Lower leg skin (tissue), 2 donors: ENCODE data around the genes DZIP3 and RETNLB.

DNA sequence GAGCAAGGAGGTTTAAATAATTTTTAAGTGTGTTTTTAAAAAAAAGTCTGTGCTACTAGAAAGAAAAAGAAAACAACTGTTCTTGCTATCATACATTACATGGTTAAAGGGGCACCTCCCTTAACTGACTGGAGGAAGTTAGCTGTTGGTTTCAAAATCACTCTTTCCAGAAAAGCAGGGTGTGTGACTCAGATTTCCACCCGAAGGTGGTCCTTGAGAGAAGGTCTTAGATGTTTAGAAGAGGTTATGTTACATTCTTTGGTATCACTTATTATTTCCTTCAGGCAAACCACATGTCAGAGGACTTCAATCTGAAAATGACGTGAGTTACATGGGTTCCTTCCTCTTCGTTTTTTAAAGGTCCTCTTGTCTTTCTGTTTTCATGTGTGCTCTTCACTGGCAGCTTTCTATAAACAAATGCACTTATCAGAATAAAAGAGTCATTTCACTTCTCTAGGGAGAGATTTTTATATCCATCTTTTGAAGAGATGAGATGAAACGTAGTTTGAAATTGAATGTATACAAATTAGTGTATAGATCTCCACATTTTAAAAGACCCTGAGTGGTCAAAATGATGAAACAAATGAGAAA is 308.0 kb upstream of the CBLB start:
- PRO-cap: no peak
- RAMPAGE, long total RNA, 2 experiments: no peak in any of the 2 experiments

DNA sequence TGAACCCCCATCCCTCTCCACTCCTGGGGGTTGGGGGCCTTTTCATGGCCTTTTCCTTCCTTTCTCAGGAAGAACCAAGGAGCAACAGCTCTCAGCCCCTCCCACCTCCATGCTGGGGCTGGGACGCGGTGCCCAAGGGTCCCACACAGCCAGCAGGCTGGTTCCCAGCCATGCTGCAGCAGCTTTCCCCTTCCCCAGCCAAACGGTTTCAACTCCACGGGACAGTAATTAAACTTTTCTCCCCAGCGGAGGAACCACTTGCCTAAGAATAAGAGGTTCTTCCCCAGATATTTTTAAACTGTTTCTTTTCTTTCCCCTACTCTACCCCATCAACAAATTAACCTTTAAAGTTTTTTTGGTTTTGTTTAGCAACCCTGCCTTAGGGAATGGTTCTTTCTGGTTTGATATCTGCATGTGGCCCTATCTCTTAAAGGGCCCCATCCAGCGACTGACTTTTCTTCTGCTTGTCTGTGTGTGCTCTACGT is 387.7 kb upstream of the CBLB start:
- PRO-cap: no peak
- RAMPAGE, long total RNA, 2 experiments: no peak in any of the 2 experiments

DNA sequence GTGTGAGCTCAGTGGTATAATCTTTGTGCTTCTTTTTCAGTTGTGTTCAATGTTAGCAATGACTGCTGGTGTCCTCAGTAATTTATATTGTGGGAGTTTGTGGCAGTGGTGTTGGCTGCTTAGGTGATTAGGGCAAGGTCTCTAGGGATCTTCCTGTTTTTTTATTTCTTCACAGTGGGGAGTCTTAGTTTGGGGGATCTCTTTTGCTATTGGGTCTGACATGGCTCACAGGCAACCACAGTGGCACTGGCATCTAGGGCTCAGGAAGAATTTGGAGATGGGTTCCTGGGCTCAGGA is 610.8 kb upstream of the CBLB start:
- PRO-cap: no peak
- RAMPAGE, long total RNA, 2 experiments: no peak in any of the 2 experiments

- PRO-cap: no peak
- RAMPAGE, long total RNA, 2 experiments: no peak in any of the 2 experiments
Observed at GRCh38 chr3:107117979-107118683, 259.1 kb upstream of the CCDC54 start.

GRCh38 chr3:107209353-107210101 is 167.7 kb upstream of the CCDC54 start:
- PRO-cap: no peak
- RAMPAGE, long total RNA, 2 experiments: no peak in any of the 2 experiments

DNA sequence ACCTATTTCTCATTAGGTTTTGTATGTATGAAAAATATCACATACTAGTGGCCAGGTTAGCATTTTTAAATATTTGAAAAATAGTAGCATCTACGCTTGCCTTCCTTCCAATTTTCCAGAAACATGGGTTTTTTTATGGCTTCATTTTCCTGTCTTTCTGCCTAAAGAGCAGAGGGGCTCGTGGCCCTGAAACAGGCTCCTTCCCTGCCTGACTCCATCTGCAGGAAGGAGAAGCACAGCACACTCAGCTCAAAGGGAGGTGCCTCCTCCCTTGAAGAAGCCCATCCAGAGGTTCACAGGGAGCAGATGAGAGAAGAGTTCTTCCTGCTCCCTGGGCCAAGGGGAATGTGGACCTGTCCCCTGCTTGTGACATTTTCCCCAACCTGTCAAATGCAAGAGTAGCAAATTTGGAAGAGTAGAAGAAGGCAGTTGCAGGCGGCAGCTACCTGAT is 55.7 kb downstream of the BBX start:
- PRO-cap: no peak
- RAMPAGE, long total RNA, 2 experiments: no peak in any of the 2 experiments

DNA sequence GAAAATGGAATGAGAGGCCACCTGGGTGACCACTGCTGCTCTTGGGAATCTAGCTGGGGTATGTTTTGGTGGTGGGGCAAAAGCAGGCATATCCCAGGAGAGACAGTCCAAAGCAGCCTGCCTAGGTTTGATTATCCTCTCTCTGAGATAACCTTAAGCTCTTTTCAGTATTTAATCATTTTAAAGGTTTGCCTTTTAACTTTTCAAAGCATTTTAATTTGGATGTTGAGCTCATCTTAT is 2.0 kb upstream of the CD47 start:
- PRO-cap: no peak
- RAMPAGE, long total RNA, 2 experiments: no peak in any of the 2 experiments

DNA sequence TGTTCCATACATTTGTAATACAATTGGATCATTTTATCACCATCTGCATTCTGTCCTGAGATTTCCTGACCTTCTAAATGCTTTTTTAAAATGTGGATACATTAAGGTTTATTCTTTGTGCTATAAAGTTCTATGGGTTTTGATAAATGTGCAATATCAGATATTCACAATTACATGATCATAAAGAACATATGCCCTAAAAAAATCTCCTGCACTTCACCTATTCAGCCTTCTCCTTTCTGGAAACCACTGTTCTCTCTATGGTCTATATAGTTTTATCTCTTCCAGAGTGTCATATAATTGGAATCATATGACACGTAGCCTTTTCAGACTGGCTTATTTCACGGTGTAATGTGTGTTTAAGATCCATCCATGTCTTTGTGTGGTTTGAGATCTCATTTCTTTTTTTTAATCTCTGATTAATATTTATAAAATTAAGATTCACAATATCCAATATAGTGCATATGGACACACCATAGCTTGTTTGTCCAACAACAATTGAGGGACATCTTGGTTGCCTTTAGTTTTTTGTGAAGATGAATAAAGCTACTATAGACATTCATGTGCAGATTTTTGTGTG is 31.7 kb upstream of the IFT57 start:
- PRO-cap: no peak
- RAMPAGE, long total RNA, 2 experiments: no peak in any of the 2 experiments

- PRO-cap: no peak
- RAMPAGE, long total RNA, 2 experiments: no peak in any of the 2 experiments
Observed at GRCh38 chr3:108407805-108408469, 102.5 kb downstream of the MYH15 start.

GRCh38 chr3:108589254-108590364 is at the start of gene DZIP3:
TSS of gene DZIP3 (plus strand) at chr3:108589722.
- PRO-cap: bidirectional peak, plus-strand start at chr3:108589490, minus-strand start at chr3:108589450; bidirectional peak, plus-strand start at chr3:108589722, minus-strand start at chr3:108589627
- RAMPAGE, long total RNA, 2 experiments: start-site peak on the plus strand in 2 of 2 experiments, at chr3:108589664-108589710 at its widest, 9 to 15 reads per replicate; start-site peak on the minus strand in 1 of 2 experiments, at chr3:108589612-108589635 at its widest, 7 reads per replicate

DNA sequence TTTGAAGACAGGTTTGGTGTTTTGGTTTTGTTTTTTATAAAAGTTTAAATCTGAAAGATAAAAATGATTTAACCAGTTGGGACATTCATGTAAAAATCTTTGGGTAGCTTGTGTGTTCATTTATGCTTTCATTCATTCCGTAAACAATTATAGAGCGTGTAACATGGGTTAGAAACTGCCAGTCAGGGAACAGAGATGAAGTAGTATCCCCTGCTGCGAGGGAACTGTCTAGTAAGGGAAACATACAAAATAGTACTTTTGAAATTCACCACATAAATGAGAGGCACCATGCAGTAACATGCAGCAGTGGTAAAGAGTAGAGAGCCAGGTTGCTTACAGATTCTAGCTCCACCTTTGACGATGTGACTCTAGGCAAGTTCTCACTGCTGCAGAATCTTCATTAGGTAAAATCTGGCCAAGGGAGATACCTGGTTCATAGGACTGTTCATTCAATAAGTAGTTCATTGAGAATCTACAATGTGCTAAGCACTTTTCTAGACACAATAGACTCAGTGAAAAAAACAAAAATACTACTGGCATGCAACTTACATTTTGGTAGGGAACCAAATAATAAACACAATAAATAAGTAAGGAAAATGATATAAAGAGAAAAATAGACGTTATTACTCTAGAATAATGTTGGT is 1.0 kb downstream of the DZIP3 start:
- PRO-cap: no peak
- RAMPAGE, long total RNA, 2 experiments: no peak in any of the 2 experiments

GRCh38 chr3:108757267-108757596 is at the start of gene RETNLB:
TSS of gene RETNLB (minus strand) at chr3:108757410.
- PRO-cap: no peak
- RAMPAGE, long total RNA, 2 experiments: no peak in any of the 2 experiments

DNA sequence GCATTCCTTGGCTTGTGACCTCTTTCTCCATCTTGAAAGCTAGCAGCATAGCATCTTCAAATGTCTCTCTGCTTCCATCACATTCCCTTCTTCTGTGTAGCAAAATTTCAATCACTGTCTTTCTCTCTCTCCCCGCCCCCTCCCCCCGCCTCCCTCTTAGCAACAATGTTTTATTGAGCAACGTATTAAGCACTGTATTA is 373.8 kb upstream of the NECTIN3 start:
- PRO-cap: no peak
- RAMPAGE, long total RNA, 2 experiments: no peak in any of the 2 experiments

DNA sequence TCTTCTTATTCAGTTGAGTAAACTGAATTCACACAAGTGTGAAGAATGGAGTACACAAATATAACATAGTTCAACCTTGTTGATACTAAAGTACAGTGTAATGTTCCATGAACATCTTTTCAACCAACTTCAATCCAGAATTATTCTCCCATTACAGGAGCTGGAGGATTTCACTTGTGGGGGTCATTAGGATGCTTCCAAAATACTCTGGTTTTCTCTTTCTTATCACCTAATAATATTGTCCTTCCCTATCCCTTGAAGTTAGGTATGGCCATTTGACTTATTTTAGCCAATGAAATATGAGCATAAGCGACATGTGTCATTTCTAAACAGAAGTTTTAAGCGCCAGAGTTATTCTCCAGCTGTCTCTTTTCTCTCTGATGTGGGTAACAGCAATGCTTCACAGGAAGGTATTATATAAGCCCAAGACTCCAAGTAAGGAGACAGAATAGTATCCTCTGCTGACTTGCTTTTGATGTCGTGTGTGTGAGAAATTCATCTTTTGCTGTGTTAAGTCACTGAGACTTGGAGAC is 224.8 kb upstream of the NECTIN3 start:
- PRO-cap: no peak
- RAMPAGE, long total RNA, 2 experiments: no peak in any of the 2 experiments

DNA sequence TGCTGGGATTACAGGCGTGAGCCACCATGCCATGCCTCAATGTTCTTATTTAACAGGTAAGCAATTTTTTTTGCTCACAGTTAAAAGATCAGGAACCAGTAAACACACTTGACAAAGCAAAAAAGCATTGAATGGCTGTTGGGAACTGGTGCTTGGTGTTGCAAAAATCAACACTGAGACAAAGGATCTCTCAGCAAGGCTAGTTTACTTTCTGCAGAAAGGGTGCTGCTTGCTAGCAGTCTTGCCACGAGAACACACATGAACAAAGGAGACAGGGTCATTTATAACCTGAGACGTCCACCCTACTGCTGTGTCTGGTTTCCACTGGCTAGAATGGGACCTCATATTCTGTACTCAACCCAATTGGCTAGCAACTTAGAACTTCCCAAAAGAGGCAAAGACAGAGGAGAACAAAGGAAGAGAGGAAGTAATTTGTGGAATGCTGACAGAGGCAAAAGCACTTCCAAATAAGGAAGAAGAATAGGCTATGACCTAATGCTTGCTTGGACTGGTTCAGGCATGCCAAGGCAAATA is 107.2 kb upstream of the NECTIN3 start:
- PRO-cap: no peak
- RAMPAGE, long total RNA, 2 experiments: no peak in any of the 2 experiments

GRCh38 chr3:111616497-111616898 is 21.4 kb upstream of the ZBED2 start:
- PRO-cap: no peak
- RAMPAGE, long total RNA, 2 experiments: no peak in any of the 2 experiments

- PRO-cap: no peak
- RAMPAGE, long total RNA, 2 experiments: no peak in any of the 2 experiments
Observed at GRCh38 chr3:111676186-111676765, 1.8 kb downstream of the PLCXD2 start.

DNA sequence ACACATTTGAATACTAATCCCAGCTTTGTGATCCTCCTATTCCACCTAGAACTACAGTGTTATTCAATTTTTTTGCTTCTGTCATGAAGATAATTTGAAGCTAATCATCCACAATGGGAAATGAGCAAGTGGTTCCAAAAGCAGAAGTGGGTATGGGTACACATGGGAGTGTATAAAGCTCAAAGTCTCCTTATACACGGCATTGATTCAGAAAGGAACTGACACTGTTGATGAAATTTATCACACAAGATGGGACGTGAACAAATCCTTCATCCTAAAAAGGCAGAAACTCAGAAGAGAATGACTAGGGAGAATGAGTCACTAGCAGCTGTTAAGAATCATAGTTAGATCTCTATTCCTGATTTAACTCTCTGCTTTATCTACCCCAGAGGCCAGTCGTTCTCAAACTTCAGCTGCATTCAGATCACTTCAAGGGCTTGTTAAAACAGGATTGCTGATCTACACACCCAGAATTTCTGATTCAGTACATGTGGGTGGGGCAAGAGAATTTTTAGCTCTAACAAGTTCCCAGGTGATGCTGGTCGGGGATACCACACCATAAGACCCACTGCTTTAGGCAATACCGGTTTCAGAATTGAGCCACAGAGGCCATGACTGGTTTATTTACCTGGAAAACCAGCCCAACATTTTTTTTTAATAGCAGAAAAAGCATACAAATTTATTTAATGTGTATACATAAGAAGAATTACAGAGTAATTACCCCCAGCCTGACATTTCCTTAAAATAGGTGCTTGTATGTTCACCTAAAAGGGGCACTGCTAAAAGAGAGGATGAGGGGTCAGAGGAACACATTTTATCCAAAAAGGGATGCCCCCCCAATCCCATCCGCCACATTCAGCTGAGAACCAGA is 87.0 kb downstream of the PLCXD2 start:
- PRO-cap: unidirectional peak, plus-strand start at position 390 of the sequence
- RAMPAGE, long total RNA, 2 experiments: no peak in any of the 2 experiments

GRCh38 chr3:111859952-111861070 is 1.2 kb downstream of the PHLDB2 start:
- PRO-cap: unidirectional peak, minus-strand start at chr3:111860092; bidirectional peak, plus-strand start at chr3:111860524, minus-strand start at chr3:111860498; bidirectional peak, plus-strand start at chr3:111860811, minus-strand start at chr3:111860769
- RAMPAGE, long total RNA, 2 experiments: no peak in any of the 2 experiments

- PRO-cap: bidirectional peak, plus-strand start at chr3:112075367, minus-strand start at chr3:112075101
- RAMPAGE, long total RNA, 2 experiments: no peak in any of the 2 experiments
Observed at GRCh38 chr3:112074964-112075513, 11.2 kb upstream of the C3orf52 start.